ENCODE data around the genes SENP7 and PCNP.

GRCh38 chr3:101170378-101170680 is 150.0 kb downstream of the IMPG2 start:
- PRO-cap = no peak

DNA sequence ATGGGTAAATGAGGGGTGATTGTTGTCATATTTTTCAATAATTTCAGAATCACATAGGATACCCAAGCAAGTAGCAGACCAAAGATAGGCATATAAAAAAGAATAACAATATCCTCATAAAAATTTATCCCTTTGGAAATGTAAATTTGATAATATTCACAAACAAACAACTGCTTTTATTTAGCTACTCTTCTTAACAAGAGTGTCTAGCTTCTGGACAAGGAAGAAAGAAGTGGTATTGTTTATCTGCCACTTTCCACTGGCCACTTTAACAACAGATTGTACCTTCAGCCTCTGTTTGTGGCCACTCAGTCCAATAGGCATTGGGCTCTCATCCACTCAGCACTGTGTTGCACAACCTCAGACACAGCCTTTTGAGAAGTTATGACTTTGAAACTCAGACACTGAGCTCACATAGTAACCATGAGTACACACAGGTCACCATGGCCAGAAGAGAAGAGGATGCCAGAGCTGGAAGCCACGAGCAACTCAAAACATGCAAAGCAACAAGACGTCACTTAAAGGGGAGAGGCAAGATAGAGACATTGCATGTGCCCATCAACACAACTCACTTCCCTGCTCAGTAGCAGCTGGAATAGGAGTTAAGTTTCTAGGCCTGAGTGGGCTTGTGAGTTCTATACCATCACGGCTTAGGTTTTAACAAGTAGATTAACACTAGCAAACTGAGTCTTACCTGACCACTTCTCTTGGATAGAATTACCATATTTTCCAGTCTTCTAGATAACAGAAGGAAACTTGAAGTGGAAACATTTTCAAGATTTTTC is 103.7 kb downstream of the IMPG2 start:
- PRO-cap = no peak

GRCh38 chr3:101512968-101513715 is at the start of gene SENP7:
SENP7 (minus strand) TSS chr3:101513212.
- PRO-cap = bidirectional peak, plus-strand start at chr3:101513343, minus-strand start at chr3:101513189

GRCh38 chr3:101543077-101543597 is 18.5 kb upstream of the TRMT10C start:
- PRO-cap = unidirectional peak, minus-strand start at chr3:101543168

DNA sequence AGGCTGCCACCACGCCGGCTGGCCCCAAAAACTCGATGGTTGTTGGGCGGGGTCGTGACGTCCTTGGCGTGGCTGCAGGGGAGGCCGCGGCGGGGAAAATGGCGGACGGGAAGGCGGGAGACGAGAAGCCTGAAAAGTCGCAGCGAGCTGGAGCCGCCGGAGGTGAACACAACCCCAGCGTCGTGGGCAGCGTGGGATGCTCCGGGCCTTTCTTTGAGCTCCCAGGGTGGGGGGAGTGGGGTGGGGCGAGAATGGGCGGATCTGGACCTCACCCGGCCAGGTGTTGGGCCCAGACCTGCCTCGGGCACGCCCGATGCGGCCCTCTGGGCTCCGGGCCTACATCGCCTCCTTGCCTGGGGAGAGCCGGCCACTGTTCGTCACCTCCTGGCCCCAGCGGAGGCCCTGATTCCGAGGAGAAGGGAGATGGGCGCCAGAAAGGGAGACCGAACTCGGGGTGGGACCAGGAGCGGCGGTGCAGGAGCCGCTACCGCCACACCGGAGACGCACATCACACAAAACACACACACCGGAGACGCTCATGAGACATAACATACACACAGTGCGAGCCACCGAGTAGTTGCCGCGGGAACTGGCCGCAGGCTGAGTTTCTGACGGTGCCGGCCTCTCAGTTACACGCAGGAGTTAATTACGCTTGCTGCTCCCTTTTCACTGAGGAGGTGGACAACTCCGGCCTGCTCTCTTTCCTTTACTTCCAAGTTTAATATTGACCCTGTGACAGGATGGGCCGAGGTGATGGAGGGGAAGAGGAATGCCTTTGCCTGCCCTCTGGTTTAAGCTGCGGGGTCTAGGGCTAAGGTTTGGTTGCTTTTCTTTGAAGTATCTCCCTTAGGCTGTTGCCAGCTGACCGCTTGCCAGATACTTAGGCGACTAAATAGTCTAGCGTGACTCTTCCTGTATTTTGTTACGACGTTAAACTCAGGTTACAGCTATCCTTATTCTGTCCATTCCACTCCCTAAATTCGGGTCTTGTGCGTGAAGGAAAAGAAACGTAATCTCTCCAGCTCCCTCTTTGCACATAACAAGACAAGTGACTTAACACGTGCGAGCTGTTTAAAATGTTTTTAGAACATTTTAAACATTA is at the start of gene PCNP:
Gene PCNP (plus strand): TSS at position 63 of the 1,102 bp plus-strand sequence.
- PRO-cap = bidirectional peak, plus-strand start at position 96 of the sequence, minus-strand start outside the sequence

- PRO-cap = no peak
Measured at GRCh38 chr3:101612947-101613280, 38.9 kb downstream of the PCNP start.

DNA sequence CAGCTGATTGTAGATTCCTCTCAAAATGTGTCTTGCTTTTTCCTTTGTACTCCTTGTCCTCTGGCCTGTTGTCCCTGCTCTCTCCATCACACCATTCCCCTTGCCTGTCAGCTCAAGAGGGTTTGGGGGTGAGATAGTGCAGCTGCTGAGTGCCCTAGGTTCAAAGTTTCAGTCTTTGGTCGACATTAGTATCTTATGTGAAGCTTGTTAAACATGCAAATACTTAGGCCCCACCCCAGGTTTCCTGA is 14.3 kb downstream of the NFKBIZ start:
- PRO-cap = no peak

- PRO-cap = no peak
Measured at GRCh38 chr3:102764891-102765143, 330.0 kb downstream of the ZPLD1 start.

DNA sequence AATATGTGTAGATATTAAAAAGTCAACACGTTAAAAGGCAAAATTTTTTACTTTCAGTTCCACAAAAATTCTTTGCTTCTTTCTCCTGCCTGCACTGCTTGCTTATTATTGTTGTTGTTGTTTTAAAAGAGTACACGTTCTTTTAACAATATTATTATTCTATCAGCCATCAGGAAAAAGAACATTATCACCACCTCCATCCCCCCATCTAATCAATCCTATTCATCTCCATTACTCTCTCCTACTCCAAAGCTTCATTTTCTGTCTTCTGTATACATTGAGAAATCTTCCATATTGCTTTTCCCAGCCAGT is 818.8 kb upstream of the ALCAM start:
- PRO-cap = no peak

DNA sequence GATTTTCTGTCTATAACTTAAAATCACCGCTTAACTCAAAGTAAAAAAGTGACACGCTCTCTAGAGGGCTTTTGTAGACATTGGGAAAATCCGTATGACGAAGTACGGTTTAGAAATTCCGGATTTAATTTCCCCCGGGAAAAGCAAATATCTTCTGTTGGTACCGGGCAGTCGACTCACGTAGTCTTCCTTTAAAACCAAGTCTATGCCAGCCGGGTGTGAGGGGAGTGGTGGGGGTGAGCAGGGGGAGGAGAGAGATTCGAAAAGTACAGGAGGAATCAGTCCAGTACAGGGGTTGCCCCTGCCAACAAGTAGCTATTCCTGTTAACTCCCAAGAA is 771 bp upstream of the ALCAM start:
- PRO-cap = no peak

DNA sequence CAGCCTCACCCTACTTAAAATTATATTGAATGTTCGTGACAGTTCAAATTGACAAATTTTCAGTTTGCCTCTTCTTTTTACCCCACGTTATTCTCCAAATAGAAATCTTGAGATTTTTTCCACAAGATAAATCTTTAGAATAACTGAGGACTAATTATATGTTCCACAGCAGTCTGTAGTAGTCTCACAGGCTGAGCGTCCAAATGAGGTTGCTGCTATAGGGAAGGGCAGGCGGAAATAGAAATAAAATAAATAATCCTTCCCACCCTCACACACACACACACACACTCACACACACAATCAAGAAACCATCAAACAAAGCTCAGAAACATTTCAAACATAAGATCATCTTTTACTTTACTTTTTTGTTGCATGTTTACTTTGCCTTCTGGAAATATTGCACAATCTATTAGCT is 20.3 kb downstream of the ALCAM start:
- PRO-cap = no peak

DNA sequence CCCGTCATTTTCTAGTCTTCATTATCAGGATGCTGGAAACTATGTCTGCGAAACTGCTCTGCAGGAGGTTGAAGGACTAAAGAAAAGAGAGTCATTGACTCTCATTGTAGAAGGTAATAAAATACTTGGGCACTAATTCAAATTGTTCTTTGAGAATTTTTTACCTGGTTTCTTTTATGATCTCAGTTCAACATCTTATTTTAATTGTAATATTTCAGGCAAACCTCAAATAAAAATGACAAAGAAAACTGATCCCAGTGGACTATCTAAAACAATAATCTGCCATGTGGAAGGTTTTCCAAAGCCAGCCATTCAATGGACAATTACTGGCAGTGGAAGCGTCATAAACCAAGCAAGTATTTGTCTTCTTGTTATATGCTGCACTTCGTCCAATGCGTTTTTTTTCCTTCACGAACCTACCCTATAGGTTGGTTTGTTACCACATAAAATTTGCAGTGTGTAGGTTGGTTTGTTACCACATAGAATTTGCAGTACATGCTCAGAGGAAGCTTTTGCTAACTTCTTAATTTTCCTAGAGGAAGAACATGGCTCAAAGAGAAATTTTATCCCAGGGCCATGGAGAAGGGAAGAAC is 180.6 kb downstream of the ALCAM start:
- PRO-cap = no peak

DNA sequence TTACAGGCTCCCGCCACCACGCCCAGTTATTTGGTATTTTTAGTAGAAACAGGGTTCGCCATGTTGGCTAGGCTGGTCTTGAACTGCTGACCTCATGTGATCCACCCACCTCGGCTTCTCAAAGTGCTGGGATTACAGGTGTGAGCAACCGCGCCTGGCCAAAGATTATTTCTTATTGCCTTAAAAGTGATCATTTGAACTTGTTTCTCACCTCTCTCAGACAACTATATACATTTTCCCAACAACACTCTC is 142.9 kb downstream of the CBLB start:
- PRO-cap = no peak

- PRO-cap = no peak
Measured at GRCh38 chr3:105907055-105907414, 38.2 kb upstream of the CBLB start.

DNA sequence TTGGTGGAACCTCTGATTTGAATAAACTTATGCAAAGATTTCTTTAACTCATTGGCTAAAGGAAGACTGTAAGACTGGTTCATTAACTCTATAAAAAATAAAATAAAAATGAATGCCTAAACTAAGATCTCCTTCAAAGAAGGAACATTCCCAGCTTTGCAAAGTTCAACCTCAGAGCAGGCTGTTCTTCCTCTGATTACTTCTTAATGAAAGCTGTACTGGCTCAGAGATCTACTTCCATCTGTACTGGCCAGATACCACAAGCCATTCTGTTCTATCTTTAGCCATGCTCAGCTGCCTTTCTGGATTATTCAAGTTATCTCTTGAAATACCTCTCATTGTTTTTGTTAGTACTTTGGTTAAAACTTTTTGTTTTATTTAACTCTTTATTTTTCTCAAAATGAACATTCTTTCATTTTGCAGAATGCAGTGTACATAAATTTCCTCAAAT is 537.4 kb upstream of the CCDC54 start:
- PRO-cap = no peak

DNA sequence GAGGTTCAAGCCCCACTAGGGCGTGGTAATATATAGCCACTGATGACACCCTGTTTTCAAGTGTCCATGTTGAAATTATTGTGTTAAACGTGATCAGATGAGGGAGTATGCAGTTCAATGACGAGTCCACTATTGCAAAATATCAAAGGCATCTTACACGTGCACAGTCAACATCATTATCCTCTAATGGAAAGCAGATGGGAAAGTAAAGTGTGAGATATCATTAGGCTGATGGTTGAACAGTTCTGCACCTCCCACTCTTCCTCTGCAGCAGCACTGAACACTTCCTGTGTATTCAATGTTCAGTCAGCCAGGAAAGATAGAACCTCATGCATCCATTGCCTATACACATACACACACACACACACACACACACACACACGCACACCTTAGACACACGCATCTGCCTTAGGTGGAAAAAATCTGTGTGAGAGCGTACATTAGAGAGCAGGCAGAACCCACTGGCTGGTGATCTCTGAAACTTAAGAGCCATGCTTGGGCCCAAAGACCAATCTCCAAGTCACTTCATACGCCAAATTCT is 431.7 kb upstream of the CCDC54 start:
- PRO-cap = no peak

DNA sequence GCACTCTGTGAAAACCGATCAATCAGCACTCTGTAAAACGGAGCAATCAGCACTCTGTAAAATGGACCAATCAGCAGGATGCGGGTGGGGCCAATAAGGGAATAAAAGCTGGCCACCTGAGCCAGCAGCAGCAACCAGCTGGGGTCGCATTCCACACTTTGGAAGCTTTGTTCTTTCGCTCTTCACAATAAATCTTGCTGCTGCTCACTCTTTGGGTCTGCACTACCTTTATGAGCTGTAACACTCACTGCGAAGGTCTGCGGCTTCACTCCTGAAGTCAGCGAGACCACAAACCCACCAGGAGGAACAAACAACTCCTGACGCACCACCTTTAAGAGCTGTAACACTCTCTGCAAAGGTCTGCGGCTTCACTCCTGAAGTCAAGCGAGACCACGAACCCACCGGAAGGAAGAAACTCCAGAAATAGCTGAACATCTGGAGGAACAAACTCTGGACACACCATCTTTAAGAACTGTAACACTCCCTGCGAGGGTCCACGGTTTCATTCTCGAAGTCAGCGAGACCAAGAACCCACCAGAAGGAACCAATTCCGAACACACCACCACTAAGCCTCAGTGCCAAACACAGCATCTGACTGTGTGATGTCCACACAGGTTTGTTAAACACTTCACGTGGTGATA is 378.1 kb upstream of the CCDC54 start:
- PRO-cap = no peak

DNA sequence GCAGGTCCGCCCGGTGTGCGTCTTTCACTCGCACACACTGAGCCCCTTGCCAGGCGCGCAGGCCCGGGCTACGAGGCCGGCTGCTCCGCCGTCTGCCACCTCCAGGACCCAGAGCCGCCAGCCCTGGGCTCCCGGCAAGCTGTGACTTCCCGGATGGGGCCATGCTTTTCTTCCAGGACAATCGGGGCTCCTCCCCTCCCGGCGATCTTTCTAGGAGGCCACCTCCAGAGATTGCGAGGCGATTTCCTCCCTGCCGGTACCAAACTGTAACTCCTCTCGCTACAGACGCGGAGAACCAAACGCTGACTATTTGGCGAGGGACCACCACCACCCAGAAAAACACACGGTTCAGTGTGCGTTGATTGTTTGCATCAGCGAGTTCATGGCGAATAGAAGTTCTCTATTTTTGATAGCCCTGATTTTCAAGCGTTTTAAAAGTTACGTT is 54.5 kb downstream of the CCDC54 start:
- PRO-cap = unidirectional peak, minus-strand start at position 36 of the sequence; unidirectional peak, minus-strand start at position 183 of the sequence

DNA sequence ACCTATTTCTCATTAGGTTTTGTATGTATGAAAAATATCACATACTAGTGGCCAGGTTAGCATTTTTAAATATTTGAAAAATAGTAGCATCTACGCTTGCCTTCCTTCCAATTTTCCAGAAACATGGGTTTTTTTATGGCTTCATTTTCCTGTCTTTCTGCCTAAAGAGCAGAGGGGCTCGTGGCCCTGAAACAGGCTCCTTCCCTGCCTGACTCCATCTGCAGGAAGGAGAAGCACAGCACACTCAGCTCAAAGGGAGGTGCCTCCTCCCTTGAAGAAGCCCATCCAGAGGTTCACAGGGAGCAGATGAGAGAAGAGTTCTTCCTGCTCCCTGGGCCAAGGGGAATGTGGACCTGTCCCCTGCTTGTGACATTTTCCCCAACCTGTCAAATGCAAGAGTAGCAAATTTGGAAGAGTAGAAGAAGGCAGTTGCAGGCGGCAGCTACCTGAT is 55.7 kb downstream of the BBX start:
- PRO-cap = no peak

DNA sequence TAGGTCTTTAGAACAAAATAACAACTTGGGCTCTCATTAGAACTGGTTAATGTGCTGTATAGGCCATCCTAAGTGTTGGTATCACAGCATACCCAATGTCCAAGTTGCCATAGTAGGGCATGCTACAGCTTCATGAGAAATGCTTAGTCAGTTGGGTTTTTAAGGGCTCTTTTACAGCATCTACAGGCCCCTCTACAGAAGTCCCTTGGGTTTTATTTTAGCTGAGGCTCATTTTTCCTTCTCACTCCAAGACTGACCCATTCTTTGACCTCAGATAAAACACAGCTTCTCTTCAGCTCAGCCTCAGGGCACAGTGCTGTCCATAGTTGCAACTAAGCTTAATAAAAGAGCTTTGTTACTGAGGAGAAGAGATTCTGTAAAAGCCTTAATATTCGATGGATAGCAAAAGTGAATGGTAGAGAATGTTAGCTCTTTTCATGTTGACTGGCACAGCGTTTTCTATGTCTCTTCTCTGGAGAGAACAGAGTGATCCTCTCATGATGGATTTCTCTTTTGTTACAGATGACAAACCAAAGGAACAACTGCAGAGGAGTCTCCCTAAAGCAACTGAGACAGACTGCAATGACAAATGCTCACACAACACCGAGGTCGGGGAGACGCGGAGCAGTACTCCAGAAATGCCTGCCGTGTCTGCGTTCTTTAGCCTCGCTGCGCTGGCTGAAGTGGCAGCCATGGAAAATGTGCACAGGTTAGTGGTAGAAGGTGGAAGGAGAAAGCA is 278.0 kb downstream of the BBX start:
- PRO-cap = no peak

Measured in duodenum (tissue), 1 donor.